Gallbladder (tissue), 1 donor: ENCODE data around the genes HSFX3, MAGEA9B, PRRG3, GABRE and MAGEA2.

DNA sequence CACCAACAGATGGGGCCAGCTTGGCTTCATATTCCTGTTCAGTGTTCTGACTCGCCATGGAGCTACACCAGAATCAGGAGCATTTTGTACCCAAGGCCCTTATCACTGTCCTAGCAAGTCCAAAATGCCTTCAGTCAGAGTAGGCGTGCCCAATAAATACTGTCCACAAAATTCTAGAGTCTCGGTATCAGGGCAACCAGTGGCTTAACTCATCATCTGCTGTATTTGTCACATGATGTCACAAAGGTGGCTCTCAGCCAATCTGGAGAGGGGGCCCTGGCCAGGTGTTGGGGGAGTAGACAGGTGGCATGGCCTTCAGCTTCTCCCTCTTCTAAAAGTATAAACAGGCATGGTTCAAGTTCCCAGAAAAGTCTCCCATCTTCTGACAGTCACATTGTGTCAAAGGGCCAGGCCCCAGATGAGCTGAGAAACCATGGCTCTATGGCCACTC lies at the start of gene HSFX3:
Gene HSFX3 (minus strand): TSS at position 130 of the 451 bp plus-strand sequence.
- PRO-cap = no peak

DNA sequence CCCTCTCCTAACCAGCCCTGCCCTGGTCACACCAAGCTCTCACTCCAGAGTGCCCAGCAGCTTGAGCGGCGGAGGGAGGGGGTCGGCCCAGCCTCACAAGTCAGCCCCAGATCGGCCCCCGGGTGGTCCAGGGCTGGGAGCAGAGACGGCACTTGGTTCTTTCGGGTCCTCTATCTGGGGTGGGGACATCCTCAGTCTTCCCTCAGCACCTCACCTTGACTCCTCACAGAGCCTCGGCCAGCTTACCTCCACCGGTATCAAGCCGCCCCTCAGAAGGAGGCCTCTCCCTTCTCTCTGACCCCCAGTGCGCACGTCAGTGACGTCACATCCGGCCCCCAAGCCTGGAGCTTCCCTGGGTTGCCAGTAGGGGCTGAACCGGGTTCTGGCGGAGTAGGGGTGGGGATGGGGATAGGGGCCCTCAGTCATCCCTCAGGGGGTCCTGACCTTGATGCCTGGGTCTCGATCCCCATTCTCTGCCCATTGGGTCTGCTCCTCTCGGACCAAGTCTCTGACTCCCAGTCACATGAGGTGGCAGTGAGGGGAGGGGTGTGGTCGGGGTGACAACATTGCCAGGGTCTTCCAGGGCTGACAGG lies at the start of gene MAGEA9B:
Gene MAGEA9B (minus strand): TSS at position 312 of the 593 bp plus-strand sequence.
- PRO-cap = no peak

- PRO-cap = no peak
These were observed 10.4 kb upstream of the HSFX2 start for GRCh38 chrX:149605353-149606034.

DNA sequence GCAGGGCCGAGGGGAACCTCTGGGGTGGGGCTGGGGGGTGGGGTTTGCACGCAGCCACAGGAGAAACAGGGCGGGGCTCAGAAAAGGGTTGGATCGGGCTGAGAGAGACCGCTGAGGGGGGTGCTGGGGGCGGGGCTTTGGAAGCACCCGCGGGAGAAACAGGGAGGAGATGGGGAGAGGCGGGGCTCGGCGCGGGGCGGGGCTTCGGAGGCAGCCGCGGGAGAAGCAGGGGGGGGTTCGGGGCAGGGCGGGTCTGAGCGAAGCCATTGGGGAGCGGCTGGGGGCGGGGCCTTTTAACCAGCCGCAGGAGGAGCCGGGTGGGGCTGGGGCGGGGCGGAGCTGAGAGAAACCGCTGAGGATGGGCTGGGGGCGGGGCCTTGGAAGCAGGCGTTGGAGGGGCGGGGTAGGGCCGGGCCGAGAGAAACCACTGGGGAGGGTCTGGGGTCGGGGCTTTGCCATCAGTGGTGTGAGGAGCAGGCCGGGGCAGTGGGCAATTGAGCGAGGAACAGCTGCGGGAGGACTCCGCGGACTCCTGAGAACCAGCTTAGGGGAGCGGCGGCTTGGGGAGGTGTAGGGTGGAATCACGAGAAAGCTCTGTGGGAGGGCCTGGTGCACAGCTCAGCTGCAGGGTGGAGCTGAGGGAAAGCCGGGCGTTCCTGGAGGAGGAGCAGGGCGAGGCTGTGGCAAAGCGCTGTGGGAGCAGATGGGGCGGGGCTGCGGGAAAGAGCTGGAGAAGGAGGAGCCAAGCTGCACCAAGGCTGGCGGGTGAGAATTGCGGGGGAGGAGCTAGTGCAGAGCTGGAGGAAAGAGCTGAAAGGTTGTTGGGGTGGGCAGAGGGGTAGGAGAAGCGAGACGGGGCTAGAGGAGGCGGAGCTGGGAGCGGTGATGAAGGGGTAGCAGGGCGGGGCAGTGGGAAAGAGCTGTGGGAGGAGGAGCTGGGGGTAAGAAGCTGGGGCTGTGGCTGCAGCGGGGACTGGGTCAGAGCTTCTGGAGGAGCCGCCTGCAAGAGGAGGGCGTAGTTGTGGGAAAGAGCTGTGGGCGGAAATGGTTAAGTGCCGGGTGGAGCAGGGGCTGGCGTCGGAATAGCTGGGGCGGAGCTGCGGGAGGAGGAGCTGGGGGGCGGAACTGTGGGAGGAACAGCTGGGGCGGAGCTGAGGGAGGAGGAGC lies 1.4 kb upstream of the EOLA2 start:
- PRO-cap = bidirectional peak, plus-strand start at position 841 of the sequence, minus-strand start at position 585 of the sequence; unidirectional peak, minus-strand start at position 989 of the sequence; bidirectional peak, plus-strand start outside the sequence, minus-strand start at position 1,084 of the sequence

DNA sequence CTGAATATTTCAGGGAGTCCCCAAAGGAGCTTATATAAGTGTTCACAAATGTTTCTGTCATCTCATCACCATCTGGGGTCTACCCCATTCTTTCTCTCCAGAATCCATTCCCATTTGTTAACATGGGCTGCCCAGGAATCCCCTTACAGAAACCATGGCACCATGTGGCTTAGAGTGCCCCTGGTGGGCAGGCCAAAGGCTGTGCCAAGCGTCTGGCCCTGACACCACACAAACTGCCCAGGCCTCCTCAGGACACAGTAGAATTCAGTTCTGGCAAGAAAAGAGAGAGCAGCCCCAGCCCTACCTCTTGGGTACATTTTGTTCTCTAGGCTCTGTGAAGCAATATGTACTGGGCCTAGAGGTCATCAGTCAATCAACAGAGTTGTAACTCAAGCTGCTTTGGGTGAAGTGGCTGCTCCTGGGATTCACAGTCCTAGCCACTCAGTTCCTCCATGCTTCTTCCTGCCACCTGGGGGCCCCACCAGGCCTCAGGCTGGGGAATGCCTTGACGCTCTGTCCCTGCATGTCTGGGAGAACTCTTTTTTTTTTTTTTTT lies 158.2 kb upstream of the MAMLD1 start:
- PRO-cap = no peak

DNA sequence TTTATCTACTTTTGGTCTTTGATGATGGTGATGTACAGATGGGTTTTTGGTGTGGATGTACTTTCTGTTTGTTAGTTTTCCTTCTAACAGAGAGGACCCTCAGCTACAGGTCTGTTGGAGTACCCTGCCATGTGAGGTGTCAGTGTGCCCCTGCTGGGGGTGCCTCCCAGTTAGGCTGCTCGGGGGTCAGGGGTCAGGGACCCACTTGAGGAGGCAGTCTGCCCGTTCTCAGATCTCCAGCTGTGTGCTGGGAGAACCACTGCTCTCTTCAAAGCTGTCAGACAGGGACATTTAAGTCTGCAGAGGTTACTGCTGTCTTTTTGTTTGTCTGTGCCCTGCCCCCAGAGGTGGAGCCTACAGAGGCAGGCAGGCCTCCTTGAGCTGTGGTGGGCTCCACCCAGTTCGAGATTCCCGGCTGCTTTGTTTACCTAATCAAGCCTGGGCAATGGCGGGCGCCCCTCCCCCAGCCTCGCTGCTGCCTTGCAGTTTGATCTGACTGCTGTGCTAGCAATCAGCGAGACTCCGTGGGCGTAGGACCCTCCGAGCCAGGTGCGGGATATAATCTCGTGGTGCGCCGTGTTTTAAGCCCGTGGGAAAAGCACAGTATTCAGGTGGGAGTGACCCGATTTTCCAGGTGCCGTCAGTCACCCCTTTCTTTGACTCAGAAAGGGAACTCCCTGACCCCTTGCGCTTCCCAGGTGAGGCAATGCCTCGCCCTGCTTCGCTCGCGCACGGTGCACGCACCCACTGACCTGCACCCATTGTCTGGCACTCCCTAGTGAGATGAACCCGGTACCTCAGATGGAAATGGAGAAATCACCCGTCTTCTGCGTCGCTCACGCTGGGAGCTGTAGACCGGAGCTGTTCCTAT lies 57.7 kb downstream of the MAMLD1 start:
- PRO-cap = no peak

- PRO-cap = no peak
These were observed at the start of gene PRRG3 for GRCh38 chrX:151694629-151695870. TSS of gene PRRG3 (plus strand) at chrX:151695458.

DNA sequence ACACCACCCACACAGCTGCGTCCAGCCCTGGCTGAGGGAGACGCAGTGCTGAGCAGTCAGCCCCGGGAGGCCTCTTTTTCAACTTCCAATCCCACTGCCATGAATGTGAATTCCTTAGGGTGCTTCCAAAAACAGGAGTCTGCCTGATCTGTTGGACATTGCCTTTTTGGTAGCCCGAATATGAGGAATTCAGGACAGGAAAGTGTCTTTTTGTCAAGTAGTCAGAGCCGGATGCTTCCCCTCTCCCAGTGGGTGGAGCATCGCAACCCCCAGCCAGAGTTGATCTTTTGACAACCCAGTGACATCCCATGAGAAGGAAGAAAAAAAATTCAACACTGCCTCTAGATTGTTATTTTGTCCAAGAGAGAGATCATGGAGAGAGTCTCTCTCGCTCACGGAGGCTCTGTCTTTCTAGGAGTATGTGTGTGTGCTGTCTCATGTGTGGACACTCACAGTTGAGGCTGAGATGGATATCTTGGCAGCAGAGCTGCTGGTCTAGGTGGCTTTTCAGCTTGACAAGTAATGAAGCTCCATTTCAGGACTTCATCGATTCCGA lies 9.0 kb downstream of the PRRG3 start:
- PRO-cap = no peak

- PRO-cap = bidirectional peak, plus-strand start at chrX:151974278, minus-strand start at chrX:151974286; bidirectional peak, plus-strand start at chrX:151974790, minus-strand start at chrX:151974676
These were observed at the start of gene GABRE for GRCh38 chrX:151973907-151975098. TSS of gene GABRE (minus strand) at chrX:151974676.

DNA sequence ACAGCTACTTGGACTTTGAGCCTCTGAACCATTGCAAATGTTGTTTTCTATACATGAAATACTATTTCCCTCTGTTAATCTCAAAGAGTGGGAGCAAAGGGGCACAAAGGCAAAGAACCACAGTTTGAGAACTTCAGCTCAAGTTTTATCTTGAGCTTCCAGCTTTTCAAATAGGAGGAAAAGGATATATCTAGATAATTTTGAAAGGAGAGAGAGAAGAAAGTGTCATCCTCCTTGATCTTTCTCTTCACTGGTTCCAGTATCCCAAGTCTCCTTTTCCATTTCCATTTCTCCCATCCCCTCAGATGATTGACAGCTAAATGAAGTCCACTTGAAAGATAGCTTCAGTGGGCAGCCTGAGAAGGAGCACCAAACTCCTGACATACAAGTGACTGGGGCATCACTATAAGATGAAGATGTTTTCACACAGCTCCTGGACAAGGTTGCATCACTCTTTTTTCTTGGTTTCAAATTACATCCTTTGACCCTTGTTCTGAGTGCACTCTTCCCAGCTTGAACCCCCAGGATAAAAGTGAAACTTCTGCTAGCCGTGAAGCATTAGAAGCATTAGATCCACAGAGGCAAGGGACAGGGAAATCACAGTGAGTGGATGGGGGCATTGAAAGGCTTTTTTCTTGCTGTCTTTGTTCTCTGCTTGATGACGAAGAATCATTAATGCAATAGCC lies 17.4 kb upstream of the MAGEA10 start:
- PRO-cap = no peak

- PRO-cap = no peak
These were observed at the start of gene MAGEA2 for GRCh38 chrX:152753703-152754230. TSS of gene MAGEA2 (minus strand) at chrX:152753842.

- PRO-cap = no peak
These were observed 758 bp downstream of the NSDHL start for GRCh38 chrX:152831637-152832005.

GRCh38 chrX:152914887-152916106 lies 17.4 kb downstream of the ZNF185 start:
- PRO-cap = no peak

DNA sequence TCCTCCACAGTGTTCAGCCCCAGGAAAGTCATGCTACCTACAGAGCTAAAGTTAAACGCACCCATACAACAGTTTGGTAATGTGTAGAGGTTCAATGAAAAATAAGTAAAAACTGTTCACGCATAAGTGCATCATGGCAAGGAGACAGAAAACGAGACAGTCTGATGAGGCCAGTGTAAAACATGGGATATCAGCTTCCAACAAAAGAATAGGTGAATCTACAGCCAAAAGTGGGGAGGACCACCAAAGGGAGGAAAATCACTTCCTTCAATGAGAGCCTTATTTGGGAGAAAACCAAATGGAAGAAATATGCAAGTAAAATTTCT lies 20.8 kb upstream of the PWWP4 start:
- PRO-cap = no peak

- PRO-cap = no peak
These were observed 8.9 kb upstream of the TREX2 start for GRCh38 chrX:153454668-153455150.

DNA sequence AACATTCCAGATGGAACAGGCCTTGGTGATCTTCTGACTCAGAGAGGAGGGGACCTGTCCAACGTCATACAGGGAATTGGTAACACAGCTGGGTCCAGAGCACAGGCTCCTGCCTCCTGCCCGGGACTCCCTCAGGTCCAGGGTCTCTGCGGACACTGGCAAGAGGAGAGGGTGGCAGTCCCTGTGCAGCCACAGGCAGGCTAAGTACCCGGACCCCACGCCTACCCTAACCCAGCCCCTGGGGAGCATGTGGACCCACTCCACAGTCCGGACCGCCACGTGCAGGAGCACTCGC lies 10.3 kb downstream of the CCNQ start:
- PRO-cap = no peak

GRCh38 chrX:153690087-153690851 lies 2.5 kb downstream of the SLC6A8 start:
- PRO-cap = unidirectional peak, plus-strand start at chrX:153690386

DNA sequence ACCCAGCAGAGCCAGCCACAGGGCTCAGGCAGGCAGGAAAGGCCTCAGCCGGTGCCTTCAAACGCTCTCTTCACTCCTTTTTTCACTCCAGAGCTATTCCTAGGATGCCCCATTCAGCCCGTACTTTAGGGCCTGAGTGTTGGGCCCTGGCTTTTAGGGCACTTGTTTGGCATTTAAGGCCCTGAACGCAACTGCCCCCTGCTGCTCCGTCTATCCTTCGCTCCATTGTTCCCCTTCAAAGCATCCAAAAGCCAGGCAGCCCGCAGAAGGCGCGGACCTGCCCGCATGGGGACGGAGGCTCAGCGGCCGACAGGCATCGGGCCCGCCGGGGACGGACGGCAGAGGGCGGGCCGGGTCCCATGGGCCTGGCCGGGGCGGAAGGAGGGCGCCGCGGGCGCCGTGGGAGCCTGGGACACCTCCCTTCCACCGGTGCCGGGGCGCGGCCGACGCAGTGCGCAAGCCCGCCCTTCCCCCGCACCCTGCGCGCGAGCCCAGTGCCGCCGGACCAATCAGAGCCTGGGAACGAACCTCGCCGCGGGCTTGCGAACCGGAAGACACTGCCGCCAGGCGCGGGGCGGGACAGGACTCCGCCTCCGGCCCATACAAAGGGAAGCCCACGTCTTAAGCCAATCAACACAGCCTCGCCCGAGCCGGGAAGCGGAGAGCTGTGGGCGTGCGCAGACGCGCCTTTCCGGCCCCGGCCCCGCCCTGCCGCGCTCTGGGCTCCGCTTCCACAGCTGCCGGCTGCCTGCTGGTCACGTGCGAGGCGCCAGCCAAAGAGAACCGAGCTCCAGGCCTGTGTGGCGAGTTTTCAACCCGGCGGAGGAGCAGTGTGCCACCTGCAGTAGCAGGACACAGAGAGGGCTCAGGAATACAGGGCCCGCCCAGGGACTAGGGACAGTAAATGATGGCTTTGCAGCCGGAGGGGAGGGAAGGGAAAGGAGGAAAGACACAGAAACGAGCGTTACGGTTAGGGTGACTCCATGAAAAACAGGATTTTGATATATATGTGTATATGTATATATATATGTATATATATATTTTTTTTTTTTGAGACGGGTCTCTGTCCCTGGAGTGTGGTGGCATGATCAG lies 2.1 kb upstream of the ARHGAP4 start:
- PRO-cap = bidirectional peak, plus-strand start at position 830 of the sequence, minus-strand start at position 453 of the sequence

DNA sequence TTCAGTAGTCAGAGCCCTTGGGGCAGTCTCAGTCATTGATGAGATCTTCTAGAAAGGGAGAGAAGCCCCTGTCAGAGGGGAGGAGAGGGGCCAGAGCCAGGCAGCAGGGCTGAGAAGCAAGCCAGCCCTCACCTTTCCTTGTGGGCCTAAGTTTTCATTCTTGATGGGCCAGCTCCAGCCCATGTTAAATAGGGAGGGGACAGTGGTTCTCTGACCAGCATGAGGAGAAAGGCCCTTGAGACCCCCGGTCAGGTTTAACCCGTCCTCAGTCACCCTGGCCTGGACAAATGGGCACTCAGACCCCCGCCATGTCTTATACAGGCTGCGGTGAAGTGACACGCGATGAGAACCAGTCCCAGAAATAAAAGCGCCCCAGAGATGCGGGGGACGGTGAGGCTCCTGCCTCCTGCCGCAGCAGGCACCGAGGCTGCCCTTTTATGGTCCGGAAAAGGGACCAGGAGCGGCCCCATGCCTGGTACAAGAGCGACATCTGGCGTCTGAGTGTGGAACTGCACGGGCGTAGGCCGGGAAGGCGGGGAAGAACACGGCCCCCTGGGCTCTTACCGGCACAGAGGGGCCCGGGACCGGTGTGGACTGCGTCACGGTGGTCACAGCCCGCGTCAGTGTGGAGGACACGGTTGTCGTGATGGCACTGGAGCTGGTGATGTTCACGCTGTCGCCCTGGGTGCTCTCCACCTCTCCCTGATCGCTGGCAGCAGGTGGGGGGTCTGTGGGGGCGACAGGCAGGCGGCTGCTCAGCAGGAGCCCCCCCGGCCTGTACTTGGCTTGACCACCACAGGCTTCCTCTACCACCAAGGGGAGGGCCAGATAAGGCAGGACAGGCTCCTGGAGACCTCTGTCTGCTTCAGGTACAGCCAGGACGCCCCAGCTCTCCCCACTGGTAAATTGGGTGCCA lies 8.9 kb upstream of the RENBP start:
- PRO-cap = no peak

DNA sequence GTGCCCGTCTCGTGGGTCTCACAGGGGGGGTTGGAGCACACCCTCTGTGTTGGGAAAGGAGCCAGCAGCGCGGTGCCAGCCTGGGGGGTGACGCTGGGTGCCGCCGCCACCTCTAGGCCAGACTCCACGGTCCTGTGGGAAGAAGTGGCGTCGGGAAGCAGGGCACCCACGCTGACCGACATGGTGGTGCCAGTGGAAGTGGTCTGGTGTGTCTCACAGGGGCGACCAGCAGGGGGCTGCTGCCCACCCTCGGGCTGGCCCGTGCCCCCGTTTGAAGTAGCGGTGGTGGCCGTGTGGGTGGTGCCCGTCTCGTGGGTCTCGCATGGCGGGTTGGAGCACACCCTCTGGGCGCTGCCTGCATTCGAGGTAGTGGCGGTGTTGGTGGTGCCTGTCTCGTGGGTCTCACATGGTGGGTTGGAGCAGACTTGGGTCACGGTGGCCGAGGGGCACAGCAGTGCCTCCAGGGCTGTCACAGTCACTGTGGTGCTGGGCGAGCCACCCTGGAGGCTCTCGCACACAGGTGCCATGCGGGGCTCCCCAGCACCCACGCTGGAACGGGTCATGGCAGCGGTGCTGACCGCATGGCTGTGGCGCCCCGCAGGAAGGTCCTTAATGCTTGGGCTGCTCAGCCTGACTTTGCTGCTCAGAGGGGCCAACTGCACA lies 9.8 kb upstream of the RENBP start:
- PRO-cap = no peak